Fallopian tube (tissue), 1 donor: ENCODE measurements around the genes KLRC3, KLRC2, MAGOHB, YBX3 and TAS2R7.

DNA sequence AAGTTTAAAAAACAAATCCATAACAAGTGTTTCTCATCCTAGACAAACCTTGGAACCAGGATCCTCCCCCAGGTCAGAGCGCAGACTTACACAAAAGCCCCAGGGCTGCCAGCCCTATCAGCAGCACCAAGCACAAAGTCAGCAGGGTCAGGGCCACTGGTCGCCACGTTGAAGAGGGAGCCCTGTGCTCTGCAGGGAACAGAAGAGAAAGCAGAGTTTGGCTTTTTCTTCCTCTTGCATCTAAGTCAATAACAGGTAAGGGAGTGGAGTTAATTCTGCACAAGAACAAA lies 9.8 kb downstream of the CLEC1A start:
- PRO-cap: no peak

- PRO-cap: no peak
Measured at GRCh38 chr12:10154123-10154586, 17.8 kb downstream of the OLR1 start.

DNA sequence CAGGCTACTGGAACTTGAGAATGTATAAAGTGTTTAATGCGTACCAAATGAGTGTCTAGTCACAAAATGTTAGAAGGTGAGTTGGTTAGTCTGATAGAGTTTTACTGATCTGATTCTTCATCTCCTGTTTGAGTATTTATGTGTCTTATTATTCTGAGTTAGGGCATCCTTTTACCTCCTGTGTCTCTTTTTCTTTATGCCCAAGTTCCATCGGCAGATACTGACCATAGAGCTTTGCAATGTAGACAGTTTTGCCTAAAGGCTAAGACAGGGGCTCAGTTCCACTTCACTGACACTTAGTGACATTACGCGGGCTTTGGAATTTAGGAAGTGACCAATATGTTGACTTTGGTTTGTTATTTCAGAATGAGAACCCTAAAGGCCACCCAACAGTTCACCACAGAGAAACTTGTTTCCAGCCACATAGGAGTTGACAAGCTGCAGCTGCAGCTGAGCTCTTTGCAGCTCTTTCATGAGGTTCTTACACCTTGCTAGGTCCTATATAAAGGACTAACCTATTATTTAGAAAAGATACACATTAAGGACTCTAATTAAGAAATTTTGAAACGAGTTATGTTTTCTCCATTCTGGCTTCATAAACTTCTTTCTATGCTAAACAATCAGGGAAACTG lies 18.7 kb upstream of the KLRD1 start:
- PRO-cap: no peak

DNA sequence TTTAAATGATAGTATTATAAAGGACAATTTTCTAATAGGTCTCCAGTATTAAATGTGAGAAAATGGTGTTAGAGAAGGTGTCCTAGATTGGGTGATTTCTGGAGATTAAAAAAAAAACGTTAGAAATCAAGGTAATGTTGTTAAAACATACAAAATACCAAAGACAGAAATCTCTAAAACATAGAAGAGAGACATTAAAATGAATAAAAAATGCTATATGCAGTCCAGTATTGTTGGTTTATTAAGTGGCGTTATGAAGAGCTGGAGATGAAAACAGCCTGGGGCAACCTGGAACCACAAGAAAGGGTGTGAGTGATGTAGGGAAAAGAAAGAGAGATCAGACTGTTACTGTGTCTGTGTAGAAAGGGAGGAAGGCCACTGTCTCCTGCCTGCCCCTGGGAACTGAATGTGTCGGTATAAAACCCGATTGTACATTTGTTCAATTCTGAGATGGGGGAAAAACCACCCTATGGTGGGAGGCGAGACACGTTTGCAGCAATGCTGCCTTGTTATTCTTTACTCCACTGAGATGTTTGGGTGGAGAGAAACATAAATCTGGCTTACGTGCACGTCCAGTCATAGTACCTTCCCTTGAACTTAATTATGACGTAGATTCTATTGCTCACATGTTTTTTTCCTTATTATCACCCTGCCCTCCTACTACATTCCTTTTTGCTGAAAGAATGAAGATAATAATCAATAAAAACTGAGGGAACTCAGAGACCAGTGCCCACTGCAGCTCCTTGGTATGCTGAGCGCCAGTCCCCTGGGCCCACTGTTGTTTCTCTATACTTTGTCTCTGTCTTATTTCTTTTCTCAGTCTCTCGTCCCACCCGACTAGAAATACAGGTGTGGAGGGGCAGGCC lies 4.7 kb upstream of the KLRK1 start:
- PRO-cap: no peak

DNA sequence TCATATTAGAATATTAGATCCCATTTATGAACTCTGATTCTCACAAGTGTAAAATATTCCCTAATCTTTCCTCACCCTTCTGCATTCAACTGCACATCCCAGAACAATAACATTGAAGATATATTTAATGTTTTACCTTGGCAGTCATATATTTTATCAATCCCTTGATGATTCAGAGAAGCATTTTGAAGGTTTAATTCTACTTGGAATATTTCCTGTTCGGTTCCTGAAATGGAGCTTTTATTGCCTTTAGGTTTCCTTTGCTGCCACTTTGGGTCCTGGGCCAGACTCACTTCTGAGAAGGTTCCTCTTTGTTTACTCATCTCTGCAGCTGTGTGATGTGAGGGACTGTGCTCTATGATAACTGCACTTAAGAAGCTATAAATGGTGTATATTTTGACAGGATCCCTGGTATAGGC lies at the start of gene KLRC3:
KLRC3 (minus strand) TSS at position 368 of the 419 bp plus-strand sequence.
- PRO-cap: no peak

DNA sequence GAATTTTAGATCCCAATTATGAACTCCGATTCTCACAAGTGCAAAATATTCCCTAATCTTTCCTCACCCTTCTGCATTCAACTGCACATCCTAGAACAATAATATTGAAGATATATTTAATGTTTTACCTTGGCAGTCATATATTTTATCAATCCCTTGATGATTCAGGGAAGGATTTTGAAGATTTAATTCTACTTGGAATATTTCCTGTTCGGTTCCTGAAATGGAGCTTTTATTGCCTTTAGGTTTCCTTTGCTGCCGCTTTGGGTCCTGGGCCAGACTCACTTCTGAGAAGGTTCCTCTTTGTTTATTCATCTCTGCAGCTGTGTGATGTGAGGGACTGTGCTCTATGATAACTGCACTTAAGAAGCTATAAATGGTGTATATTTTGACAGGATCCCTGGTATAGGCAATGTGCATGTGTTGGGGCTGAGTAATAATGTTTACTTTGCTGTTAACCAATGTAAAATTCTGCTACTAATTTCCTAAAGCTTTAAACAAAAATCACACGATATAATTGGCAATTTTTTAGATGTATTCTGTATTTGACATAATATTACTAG lies at the start of gene KLRC2:
KLRC2 (minus strand) TSS at position 339 of the 563 bp plus-strand sequence.
- PRO-cap: no peak

DNA sequence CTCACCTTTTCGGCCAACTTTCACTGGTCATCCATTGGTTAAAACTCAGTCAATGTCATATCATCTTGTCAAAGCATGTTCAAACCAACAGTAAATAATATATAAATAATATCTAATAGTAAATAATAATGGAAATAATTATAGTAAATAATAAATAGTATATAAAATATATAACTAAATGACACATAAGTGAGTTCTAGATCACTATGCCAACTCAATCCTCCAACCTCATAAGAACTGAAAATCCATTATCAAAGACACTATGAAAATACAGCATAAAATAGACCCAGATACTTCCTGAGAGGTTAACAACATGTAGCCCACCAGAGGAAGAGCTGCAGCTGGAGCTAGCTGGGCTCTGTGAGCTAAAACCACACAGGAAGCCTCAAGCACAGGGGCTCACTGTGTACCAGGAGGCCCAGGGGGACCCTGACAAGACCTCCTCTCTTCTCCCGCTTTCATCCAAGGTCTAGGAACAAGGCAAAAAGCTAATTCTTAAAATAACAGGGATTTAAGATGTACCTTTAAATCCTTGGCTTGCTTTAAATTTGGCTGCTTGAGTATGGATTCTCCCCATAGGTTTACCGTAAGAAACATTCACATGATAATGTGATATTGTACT lies 53.5 kb downstream of the EIF2S3B start:
- PRO-cap: no peak

- PRO-cap: bidirectional peak, plus-strand start at chr12:10613686, minus-strand start at chr12:10613591
Measured at GRCh38 chr12:10612579-10613798, at the start of gene MAGOHB. MAGOHB (minus strand) TSS chr12:10613609.

GRCh38 chr12:10636435-10637095 lies 23.2 kb upstream of the MAGOHB start:
- PRO-cap: bidirectional peak, plus-strand start at chr12:10636810, minus-strand start at chr12:10636649

DNA sequence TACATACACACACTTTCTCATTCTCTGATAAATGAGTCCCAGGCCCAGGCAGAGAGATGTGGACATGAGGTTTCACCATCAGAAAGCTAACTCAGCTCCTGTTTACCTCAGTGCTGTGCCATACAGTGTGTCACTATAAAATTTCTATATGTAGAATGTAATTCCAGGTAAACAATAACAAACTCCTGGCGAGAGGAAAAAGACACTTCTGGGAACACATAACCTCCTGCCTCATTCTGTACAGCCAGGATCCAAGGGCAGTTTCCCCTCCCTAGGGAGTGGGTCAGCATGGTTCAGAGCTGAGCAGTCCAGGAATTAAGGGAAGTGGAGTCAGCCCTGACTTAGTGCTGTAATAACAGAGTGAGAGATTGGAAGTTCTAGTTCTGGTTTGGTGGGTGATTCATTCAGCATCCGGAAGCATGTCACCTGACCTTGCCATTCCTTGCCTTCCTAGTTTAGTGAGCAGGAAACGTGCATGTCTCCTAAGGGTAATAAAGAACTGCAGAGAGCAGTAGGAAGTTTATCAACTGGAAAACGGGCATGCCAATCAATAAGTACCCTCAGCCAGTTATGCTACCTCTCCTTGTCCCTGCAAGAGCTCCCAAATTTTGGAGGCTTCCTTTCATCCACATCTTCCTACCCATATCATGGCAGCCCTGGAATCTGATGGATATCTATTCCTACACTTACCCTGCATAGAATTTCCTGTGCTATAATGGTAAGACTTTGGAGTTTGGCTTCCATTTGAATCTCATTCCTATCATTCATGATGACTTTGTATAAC lies 28.3 kb upstream of the MAGOHB start:
- PRO-cap: no peak

DNA sequence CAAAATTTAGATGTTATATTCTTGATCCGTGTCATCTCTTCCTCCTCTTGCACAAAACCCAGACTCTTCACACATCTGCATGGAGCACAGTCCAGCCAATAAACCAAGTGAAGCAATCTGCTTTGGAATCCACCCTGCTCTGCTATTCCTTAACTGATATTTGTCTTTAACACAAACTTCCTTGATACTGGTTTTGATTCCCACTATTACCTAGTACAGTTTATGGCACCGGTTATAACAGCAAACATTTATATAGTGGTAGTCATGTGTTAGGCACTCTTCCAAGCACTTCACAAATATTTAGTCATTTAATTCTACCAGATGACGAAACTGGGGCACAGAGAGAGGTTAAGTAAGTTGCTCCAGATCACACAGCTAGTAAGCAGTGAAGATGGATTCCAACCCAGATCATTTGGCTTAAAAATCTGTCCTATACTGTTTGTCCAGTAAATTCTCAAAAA lies 12.5 kb downstream of the STYK1 start:
- PRO-cap: no peak

- PRO-cap: no peak
Measured at GRCh38 chr12:10708713-10709301, 14.3 kb downstream of the YBX3 start.

DNA sequence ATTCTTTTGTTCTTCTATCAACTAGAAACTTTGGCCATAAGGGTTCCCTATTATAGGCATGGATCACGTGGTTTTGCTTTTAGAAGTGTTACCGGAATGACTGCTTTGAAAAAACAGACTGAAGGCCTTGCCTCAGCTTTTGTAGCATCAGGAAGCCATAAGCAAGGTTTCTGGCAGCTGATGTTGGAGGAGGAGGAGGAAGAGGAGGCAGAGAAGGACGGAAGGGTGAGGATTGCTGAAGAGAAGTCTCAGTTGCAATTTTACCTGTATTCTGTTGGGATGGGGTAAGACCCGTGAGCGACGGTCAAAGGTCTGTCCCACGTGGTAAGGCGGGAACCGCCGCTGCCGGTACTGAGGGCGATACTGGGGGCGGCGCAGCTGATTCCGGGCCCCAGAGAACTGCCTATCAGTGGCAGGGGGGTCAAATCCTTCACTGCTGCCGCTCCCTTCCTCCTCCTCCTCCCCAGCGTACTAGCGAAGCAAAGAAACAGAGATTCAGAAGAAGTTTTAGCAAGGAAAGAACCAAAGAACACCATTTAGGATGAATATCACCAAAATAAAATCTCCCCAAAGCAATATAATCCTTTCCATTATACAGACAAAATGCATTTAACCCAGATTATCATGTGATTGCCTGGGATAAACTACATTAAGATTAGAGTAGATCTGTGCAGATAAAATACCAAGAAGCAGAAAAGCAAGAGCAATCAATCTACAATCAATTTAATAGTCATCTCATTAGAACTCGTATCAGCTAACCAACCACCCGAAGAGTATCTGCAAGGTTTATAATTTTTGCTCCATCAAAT lies 13.3 kb downstream of the YBX3 start:
- PRO-cap: no peak

DNA sequence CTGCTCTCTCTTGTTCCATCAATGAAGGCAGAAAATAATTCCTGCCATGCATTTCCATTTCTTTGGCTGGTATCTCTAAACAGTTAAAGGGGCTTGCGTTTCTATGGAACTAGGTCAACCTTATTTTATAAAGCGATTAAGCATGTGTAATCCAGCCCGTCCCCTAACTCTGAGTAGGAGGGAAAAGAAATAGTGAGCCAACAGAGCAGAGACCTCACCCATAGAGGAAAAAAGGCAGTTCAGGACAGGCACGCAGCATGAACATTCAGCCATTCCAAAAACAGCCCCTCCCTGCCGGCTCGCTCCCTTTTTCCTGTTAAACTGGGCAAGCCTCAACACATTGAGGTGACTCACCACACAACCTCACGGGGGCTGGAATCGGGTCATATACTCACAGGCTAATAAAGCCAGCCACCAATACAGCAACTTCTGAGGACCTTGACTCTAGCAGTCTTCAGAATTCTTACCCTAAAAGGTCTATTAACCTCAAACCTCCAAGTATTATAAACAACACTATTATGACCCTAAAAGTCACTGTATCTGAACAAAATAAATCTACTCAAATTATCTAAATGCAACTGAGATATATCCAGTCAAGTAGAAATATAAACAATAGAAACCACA lies 6.5 kb downstream of the YBX3 start:
- PRO-cap: bidirectional peak, plus-strand start at position 221 of the sequence, minus-strand start at position 171 of the sequence; bidirectional peak, plus-strand start at position 417 of the sequence, minus-strand start at position 323 of the sequence

- PRO-cap: bidirectional peak, plus-strand start at chr12:10723479, minus-strand start at chr12:10723323; bidirectional peak, plus-strand start at chr12:10723646, minus-strand start at chr12:10723636
Measured at GRCh38 chr12:10722973-10723859, at the start of gene YBX3. YBX3 (minus strand) TSS chr12:10723323.

DNA sequence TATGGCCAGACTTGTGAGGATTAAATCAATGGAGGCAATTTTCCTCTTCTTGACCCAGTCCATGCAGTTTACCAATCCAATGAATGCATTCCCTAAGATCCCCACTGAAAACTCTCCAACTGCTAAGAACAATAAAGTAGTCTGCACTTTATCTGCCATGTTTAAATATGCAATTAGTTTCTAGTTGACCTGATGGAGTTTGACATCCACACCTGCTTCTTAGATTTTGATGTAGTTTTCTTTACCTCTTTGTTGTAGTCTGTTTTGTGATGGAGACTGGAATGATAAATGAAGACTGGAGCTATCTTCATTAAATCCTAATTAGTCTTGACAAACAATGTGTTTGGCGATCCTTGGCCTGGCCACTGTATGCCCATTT lies at the start of gene TAS2R7:
TAS2R7 (minus strand) TSS at position 216 of the 379 bp plus-strand sequence.
- PRO-cap: no peak

GRCh38 chr12:11015884-11016474 lies 6.4 kb downstream of the TAS2R19 start:
- PRO-cap: no peak

DNA sequence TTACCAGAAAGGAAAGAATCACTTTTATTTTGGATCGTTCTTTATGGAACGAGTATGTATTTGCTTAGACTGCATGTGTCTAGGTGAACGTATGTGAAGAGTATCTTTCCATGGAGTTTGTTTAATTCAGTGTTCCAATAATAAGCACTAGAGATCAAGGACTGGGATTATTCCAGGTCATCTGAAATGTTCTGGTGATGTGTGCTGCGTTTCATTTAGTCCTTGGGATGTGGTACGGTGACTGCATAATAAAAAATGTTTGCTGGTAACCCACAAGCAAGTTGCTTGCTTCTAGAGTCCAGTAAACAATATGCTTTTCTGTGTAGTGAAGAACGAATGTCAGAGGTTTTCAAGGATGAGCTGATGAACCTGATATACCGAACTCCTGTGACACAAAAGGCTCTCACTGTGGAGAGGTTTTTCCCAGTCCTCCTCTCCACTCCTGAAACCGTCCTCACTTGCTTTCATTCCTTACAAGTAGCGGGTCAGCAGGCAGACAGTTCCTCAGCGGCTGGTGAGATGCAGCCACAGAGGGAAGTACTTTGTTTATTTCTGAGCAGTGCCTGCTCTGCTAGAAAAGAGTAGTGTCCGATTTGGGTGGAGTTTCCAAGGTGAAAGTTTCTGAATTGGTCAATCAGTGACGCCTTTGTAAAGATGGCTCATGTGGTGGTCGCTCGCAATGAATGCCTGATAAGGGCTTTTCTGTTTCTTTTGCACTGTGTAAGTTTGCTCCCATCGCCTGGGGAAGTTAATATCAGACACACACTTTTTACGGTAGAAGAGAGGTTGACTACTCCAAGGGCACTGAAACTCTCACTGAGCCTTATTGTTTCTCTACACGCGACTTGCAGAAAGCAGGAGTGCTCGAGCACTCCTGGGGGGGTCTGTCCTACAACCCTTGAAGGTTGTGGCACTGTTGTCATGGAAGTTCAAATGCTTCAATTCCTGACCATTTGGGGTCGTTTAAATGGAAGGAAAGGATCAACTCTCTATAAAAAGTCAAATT lies 3.0 kb downstream of the ETV6 start:
- PRO-cap: bidirectional peak, plus-strand start at position 467 of the sequence, minus-strand start at position 450 of the sequence

DNA sequence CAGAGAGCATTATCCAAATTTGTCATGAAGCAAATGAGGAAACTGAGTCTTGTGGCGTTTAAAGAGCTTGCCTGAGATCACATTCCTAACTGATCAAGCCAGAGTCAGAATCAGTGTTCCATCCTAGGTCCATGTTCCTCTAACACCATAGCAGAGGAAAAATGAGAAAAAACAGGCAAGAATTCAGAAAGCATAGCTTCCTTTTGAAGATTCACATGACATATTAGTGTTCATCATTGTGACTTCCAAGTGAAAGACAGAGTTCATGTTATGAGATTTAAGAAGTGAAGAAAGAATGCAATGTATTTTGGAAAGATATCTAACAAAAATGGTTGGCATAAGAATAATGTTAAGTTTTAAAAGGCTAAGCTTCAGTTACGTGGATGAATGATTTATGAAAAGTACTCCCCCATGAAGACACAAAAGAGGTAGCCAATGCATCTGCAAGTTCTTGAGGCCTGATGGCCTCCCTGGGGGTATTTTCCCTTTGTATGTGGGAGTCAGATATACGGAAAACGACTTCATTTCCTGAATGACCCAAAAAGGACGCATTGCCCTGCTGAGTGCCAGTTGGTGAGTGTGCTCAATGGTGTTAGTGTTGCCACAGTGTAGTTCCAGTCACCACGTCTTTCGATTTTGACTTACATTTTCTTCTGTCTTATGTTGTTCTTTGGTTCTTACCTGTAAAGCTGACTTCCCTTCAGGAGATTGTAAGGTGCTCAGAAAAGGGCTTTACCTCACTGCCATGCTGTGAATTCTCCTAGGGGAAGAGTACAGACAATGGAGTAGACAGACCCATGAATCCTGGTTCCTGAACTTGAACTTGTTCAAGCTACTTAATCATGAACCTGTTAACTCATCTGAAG lies 7.9 kb downstream of the ETV6 start:
- PRO-cap: unidirectional peak, plus-strand start at position 595 of the sequence

DNA sequence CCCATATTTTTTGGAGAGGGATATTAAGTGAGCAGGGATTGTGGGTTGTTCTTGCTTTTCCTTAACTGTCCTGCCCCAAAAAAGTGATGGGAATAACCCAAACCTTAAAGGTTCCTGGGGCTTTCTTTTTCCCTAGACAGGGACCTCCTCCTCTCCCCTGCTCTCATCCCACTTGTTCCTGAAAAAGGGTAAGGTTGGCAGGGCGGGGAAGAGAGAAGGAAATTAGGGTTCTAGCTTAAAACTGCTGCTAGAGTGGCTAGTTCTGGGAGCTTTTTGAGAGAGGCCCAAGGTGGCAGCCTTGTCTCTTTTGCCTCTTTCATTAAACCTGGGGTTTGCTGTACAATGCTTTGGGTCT lies 21.4 kb downstream of the ETV6 start:
- PRO-cap: no peak